ENCODE measurements around a stretch of chr9.

GRCh38 chr9:95511343-95511792 is 2.3 kb upstream of the PTCH1 start:
- PRO-cap, 2 experiments, result no peak in any of the 2 experiments
- RAMPAGE, long total RNA, 4 experiments, result no peak in any of the 4 experiments

- PRO-cap, 2 experiments, result no peak in any of the 2 experiments
- RAMPAGE, long total RNA, 4 experiments, result no peak in any of the 4 experiments
Measured at GRCh38 chr9:95512008-95512601, 3.0 kb upstream of the PTCH1 start.

- PRO-cap, 2 experiments, result no peak in any of the 2 experiments
- RAMPAGE, long total RNA, 4 experiments, result no peak in any of the 4 experiments
Measured at GRCh38 chr9:95640297-95640760, 131.3 kb upstream of the PTCH1 start.

DNA sequence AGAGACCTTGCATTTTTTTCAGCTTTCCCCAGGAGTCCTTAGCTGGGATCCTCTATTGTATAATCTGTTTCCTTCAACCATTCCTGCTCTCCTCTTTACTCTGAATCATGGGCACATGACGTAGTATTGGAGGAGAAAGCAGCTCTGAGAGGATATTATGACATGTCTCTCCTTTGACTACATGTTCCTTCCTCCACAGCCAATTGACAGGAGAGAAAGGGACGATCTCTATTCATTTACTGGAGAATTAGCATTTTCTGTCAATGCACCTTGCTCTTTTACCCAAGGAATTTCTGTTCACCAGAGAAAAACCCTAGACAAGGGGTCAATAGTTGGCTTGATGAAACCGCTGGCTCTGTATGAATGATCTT is 118.4 kb upstream of the ERCC6L2 start:
- PRO-cap, 2 experiments, result no peak in any of the 2 experiments
- RAMPAGE, long total RNA, 4 experiments, result no peak in any of the 4 experiments

GRCh38 chr9:95981604-95982164 is 106.2 kb downstream of the ERCC6L2 start:
- PRO-cap, 2 experiments, result no peak in any of the 2 experiments
- RAMPAGE, long total RNA, 4 experiments, result no peak in any of the 4 experiments

DNA sequence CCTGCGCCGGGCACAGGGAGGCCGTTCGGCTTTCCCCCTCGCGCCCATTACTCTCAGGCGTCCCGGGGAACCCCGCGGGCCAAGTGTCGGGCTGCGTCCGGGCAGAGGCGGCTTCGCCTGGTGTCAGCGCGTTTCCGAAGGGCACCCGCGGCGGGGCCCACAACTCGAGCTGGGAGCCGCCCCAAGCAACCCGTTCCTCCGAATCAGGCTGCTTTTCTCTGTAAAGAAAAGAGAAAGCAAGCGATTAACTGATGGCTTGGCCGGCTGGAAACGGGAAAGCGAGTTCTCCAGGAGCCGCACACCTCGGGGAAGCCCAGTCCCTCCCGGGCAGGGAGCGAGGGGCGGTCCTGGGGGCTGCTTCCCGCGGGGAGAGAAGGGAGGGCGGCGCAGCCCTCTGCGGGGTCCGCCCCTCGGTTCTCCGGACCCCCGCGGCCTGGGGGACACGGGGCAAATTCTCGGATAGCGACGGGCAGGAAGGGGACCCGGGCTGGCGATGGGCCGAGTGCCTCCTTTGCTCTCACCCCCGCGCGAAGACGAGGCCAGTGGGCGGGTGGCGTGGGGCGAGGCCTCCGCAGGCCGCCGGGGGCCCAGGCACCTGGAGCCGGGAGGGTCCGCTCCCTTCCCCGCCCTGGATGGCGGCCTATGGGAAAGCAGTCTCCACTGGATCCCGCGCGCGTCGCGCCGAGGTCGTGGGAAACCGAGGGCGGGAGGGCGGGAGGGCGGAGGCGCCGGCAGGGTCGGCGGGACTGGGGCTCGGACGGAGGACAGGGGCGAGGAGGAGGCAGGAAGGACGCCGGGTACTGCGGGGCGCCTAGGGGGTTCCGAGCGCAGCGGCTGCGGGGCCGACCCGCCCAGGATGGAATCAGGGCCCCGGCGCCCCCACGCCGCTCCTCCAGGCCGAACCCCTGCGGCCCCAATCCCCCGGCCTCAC is 145.8 kb downstream of the ERCC6L2 start:
- PRO-cap, 2 experiments, result no peak in any of the 2 experiments
- RAMPAGE, long total RNA, 4 experiments, result no peak in any of the 4 experiments

DNA sequence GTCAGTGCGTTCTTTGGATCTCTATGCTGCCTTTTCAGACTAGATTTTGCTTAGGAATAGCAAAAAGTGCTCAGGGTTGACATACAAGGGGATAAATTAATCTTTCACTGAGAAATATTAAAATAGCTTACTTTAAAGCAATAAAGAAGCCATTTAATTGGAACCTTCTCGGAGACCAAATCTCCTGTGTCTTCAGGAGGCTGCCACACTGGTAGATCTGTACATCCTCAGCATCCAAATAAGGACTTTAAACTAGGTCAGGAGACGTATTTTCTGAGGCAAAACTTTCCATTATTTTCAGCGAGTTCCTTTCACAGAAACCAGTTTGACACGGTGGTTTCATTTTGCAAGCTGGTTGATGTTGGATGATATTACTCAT is 199.5 kb downstream of the ERCC6L2 start:
- PRO-cap, 2 experiments, result no peak in any of the 2 experiments
- RAMPAGE, long total RNA, 4 experiments, result no peak in any of the 4 experiments

DNA sequence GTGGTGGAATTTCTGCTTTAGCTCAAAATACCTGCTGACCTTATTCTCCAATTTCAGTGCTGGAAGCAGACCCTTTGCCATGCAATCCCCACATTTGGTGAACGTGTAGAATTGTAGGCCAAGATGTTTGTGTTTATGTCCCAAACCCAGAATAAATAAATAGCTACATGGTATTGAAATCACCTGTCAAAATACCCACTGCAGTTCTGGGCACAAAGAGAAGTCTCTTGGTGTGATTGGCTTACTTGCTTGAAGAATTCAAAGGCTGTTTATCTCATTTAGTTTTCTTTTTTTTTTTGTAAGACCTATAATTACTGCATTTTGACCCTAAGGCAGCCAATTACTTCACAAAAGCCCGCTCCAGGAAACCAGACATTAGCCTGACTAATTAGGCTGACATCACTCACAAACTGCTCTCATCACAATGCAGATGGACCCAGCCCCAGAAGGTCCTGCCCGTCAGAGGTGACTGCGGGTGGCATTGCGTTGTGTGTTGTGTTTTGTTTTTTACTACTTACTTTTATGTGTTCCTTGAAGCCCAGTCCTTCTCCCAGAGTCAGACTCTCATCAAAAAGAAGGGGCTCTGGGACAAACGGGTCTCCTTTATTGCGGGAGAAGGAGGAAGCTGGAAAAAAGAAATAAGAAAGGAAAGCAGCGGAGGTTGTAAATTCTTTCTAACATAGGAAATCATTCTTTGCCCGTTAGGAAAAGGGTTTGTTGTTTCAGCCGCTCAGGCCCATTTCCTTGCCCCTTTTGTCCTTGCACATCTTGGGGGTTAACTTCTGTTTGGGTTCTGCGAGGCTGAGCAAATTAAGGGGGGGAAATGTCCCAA is 172.3 kb downstream of the HSD17B3 start:
- PRO-cap, 2 experiments, result no peak in any of the 2 experiments
- RAMPAGE, long total RNA, 4 experiments, result no peak in any of the 4 experiments

GRCh38 chr9:96140349-96141226 is 161.4 kb downstream of the HSD17B3 start:
- PRO-cap, 2 experiments, result no peak in any of the 2 experiments
- RAMPAGE, long total RNA, 4 experiments, result no peak in any of the 4 experiments

DNA sequence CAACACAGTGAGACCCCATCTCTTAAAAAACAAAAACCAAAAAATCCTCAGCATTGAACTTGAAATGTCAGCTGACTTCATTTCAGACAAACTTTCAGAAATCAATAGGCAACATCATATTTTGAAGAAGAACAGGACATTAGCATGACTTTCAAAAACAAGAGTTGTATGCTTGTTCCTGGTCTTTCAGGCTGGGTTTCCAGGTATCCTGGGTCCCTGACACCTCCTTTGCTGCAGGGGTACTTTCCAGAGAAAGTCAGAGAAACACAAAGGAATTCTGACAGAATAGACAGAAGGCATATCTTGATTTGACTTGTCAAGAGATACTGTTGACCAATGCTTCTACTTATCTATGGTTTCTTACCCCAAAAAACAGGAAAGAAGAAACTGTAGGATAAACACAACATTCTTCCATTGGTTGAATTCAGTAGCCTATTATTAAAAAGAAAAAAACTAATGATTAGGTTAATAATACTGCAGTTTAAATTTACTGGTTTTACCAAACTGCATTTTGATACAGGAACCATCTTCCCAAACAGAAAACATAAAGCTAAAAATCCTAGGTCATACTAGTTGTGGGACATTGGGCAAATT is 34.5 kb upstream of the HSD17B3 start:
- PRO-cap, 2 experiments, result no peak in any of the 2 experiments
- RAMPAGE, long total RNA, 4 experiments, result start-site peak on the minus strand in 1 of 4 experiments, centred at position 394 of the sequence, 14 reads per replicate

DNA sequence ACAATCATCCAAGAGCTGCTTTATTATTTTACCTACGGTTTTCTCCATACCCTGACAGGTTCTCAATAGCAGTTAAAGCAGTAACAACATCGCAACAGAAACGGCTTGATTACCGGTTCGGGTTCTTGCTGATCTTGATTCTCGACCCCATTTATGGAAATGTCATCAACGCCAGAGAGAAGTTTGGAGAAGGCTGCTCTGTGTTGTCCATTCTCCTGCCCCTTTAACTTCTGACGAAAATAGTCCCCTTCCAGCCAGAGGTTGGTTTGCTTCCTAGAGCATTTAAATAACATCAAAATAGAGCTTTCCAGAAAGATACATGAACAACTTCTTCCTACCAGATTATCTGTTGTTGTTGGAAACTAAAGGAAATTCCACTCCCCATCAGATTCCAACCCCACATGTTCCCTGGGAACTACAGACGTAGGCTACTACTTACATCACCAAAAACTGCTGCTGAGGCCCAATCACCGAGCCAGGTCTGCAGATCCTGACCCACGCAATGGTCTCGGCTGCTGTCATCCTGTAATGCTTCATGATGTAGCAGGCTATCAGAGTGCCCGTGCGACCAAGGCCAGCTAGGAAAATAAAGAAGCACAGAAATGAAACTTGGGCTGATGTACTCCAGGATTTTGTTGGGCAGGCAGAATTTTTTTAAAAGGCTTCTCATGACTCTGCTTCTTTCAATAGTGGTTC is 73.3 kb downstream of the HABP4 start:
- PRO-cap, 2 experiments, result no peak in any of the 2 experiments
- RAMPAGE, long total RNA, 4 experiments, result no peak in any of the 4 experiments

- PRO-cap, 2 experiments, result peak in 2 of 2 experiments; most common plus-strand start chr9:97013830 (in 1); most common minus-strand start chr9:97013593 (in 1)
- RAMPAGE, long total RNA, 4 experiments, result start-site peak on the minus strand in 2 of 4 experiments, at chr9:97013664-97013736 at its widest, 18 to 38 reads per replicate
Measured at GRCh38 chr9:97013004-97014066, 25.6 kb downstream of the CTSV start.

GRCh38 chr9:97046073-97046854 is 7.3 kb upstream of the CTSV start:
- PRO-cap, 2 experiments, result no peak in any of the 2 experiments
- RAMPAGE, long total RNA, 4 experiments, result no peak in any of the 4 experiments

DNA sequence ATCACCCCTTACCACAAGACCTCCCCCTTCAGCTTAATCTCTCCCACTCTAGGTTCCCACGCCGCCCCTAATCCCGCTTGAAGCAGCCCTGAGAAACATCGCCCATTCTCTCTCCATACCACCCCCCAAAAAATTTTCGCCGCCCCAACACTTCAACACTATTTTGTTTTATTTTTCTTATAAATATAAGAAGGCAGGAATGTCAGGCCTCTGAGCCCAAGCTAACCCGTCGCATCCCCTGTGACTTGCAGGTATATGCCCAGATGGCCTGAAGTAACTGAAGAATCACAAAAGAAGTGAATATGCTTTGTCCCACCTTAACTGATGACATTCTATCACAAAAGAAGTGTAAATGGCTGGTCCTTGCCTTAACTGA is 88.1 kb upstream of the CCDC180 start:
- PRO-cap, 2 experiments, result no peak in any of the 2 experiments
- RAMPAGE, long total RNA, 4 experiments, result no peak in any of the 4 experiments

DNA sequence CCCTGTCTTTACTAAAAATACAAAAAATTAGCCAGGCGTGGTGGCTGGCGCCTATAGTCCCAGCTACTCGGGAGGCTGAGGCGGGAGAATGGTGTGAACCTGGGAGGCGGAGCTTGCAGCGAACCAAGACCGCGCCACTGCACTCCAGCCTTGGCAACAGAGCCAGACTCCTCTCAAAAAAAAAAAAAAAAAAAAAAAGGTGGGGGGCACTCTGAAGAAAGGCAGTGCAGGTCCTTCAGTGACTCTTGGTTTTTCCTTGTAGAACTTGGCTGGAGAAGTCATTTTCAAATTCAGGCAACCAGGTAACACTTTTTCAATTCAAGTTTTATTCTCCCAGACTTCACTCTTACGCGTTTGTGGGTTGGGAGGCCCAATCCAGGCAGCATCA is 22.4 kb downstream of the CCDC180 start:
- PRO-cap, 2 experiments, result no peak in any of the 2 experiments
- RAMPAGE, long total RNA, 4 experiments, result start-site peak on the plus strand in 2 of 4 experiments, centred at positions 236 to 238 of the sequence, 7 to 27 reads per replicate

GRCh38 chr9:97330280-97330880 is 22.9 kb downstream of the CCDC180 start:
- PRO-cap, 2 experiments, result no peak in any of the 2 experiments
- RAMPAGE, long total RNA, 4 experiments, result start-site peak on the plus strand in 3 of 4 experiments, at chr9:97330362-97330632 at its widest, 18 to 25 reads per replicate

GRCh38 chr9:97501342-97501575 is 207 bp upstream of the TMOD1 start:
- PRO-cap, 2 experiments, result peak in 2 of 2 experiments; most common minus-strand start chr9:97501490 (in 1)
- RAMPAGE, long total RNA, 4 experiments, result no peak in any of the 4 experiments

- PRO-cap, 2 experiments, result peak in 1 of 2 experiments; most common plus-strand start chr9:97519134 (in 1); most common minus-strand start chr9:97518973 (in 1)
- RAMPAGE, long total RNA, 4 experiments, result no peak in any of the 4 experiments
Measured at GRCh38 chr9:97518824-97519448, 17.5 kb downstream of the TMOD1 start.

GRCh38 chr9:97675980-97676551 is 21.1 kb downstream of the XPA start:
- PRO-cap, 2 experiments, result no peak in any of the 2 experiments
- RAMPAGE, long total RNA, 4 experiments, result no peak in any of the 4 experiments

DNA sequence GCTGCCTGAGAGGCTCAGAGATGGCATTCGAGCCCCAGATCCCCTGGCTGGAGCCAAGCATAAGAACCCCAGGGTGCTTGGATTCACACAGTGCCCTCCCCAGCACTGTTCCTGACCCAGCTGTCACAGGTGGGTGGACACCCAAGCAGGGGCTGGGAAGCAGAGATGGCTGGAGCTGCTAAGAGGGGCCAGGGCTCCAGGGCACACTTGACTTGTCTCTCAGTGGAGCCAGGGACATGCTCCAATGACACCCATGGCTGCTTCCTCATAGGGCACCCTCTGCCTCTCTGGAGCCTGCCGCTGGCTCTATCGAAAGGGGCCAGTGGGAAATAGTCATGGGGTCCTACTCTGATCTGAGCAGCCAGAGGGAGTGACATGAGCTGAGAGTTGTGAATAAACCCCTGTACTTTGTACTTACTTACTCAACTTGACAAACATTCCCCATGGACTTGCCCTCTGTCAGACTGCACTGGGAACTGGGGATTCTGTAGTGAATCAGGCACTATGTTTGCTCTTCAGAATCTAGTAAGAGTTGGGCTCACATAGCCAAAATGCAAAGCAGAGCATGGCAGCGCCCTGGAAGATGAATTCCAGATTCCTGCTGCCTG is 62.7 kb upstream of the XPA start:
- PRO-cap, 2 experiments, result no peak in any of the 2 experiments
- RAMPAGE, long total RNA, 4 experiments, result no peak in any of the 4 experiments

Measured in upper lobe of left lung (tissue), 5 donors.